Metastatic Lung Carcinoma in the Adrenal Gland (tissue), 1 donor: ENCODE data around the genes COX5B and ZAP70.

- PRO-cap, result no peak
Observed at GRCh38 chr2:96527985-96529295, 8.1 kb upstream of the ARID5A start.

- PRO-cap, result no peak
Observed at GRCh38 chr2:96546947-96547212, 10.3 kb downstream of the ARID5A start.

DNA sequence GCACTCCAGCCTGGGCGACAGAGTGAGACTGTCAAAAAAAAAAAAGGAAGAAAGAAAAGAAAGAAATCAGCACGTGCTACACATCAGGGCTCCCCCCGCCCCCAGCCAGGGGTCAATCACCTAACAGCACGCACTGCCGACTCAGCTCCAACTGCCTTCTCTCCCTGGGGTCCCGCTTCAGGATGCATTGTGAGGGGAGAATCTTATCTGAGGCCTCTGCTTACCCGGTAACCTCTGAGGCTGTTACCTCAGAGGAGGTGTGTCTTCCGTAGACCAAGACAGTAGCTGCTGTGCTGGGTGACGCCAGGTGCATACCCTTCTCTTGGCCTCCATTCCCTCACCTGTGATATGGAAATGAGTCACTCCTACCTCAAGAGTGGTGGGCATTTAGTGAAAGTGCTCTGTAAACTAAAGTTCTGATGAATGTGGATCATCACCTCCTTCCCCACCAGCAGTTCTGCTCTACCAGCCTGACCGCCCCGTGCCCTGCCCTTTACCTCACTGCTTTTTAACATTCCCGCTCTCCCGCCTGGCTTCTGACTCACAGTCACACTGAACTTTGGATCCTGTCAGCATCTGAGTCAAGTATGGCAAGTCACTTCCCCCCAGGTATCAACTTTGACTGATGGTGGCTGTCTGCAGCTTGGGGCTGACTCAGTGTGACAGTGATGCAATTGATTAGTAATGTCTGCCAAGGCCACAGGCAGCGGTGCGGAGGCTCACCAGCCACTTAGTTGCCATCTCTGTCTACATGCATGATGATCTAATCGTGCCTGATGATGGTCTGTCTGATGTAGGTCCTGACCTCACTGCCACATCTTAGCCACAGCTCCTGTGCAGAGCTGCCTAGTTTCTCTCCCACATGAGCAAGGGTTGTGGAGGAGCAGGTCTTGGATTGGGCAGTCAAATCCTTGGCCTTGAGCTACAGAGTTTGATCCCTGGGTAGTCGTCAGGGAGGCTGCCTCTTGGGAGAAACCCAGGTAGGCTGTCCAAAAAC is 20.2 kb downstream of the ARID5A start:
- PRO-cap, result unidirectional peak, minus-strand start at position 495 of the sequence

DNA sequence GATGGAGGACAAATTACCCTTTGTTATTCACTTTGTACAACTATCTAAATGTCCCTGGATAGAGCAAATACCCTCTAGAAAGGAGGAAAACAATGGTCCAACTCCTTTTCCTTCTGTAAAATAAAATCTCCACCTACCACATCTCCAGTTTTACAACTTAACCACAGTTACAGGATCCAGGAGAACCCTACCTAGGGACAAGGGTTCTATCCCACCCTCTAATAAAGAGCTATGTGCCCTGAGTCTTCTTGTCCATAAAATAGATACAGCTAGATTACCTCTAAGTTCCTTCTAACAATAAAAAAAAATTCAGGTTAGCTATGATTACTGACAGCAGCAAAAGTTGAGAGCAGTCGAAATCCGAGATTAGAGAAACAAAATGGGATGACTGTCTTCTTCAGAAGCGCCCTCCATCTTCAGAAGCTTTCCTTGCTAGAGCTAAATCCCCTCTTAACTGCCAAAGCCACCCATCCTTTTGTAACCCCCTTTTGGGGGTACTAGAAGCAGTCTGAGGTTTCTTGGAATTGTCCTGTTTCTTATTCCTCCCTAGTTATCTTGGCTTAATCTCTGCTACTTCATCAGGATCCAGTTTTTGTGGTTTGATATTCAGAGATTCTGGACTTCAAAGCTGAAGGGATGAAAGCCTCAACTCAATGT is 14.5 kb downstream of the KANSL3 start:
- PRO-cap, result no peak

GRCh38 chr2:96737753-96738517 is 1.9 kb downstream of the LMAN2L start:
- PRO-cap, result no peak

DNA sequence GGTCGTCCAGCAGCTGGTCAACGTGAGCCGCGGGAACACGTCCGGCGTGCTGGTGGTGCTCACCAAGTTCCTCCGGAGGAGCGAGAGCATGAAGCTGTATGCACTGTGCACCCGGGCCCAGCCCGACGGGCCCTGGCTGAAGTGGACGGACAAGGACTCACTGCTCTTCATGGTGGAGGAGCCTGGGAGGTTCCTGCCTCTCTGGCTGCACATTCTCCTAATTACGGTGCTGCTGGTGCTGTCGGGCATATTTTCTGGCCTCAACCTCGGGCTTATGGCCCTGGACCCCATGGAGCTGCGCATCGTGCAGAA is 598 bp downstream of the CNNM4 start:
- PRO-cap, result no peak

- PRO-cap, result no peak
Observed at GRCh38 chr2:96767920-96768741, 7.4 kb downstream of the CNNM4 start.

DNA sequence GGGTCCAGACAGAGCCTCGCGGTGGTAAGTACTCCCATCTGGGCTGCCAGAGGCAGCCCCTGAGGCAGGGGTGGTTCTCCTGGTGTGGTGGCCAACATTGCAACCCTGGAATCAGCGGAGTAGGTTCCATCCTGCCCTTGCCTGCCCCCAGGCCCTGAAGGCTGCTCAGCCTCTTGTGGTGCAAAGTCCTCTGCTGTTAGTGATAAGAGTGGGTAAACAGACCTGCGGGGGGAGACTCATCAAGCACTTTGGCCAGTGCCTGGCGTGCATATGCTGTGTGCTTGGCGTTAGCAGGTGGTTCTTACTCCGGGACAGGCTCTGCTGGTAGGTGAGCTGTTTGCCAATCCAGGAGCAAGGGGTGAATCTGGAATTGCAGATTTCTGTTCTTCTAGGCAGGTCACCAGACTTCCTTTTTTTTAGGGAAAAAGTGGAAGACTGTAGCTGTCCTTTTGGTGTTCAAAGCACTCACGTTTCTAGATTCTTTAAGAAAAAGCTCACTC is 3.2 kb downstream of the CNNM3 start:
- PRO-cap, result no peak

GRCh38 chr2:96866201-96867459 is 3.2 kb downstream of the SEMA4C start:
- PRO-cap, result no peak

DNA sequence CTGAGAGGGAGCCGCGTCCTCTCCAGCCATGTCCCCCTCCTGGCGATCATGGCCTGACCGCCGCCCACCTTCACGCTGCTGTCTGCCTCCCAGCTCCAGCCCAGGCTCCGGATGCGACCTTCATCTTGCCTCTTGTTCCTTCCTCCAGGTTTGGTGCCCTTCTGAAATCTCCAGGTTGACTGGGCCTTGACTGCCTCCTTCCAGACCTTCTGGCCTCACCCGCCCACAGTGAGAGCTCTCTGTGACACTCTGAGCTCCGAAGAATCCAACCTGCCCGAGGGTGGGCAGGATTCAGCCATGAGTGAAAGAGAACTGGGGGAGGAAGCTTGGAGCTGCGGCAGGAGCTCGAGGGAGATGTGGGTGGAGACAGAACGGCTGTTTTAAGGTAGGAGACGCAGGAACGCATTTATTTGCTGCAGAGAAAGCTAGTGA is 42.8 kb upstream of the SEMA4C start:
- PRO-cap, result no peak

- PRO-cap, result no peak
Observed at GRCh38 chr2:97183578-97183938, 70.6 kb downstream of the ANKRD36 start.

- PRO-cap, result no peak
Observed at GRCh38 chr2:97202027-97202744, 89.2 kb downstream of the ANKRD36 start.

DNA sequence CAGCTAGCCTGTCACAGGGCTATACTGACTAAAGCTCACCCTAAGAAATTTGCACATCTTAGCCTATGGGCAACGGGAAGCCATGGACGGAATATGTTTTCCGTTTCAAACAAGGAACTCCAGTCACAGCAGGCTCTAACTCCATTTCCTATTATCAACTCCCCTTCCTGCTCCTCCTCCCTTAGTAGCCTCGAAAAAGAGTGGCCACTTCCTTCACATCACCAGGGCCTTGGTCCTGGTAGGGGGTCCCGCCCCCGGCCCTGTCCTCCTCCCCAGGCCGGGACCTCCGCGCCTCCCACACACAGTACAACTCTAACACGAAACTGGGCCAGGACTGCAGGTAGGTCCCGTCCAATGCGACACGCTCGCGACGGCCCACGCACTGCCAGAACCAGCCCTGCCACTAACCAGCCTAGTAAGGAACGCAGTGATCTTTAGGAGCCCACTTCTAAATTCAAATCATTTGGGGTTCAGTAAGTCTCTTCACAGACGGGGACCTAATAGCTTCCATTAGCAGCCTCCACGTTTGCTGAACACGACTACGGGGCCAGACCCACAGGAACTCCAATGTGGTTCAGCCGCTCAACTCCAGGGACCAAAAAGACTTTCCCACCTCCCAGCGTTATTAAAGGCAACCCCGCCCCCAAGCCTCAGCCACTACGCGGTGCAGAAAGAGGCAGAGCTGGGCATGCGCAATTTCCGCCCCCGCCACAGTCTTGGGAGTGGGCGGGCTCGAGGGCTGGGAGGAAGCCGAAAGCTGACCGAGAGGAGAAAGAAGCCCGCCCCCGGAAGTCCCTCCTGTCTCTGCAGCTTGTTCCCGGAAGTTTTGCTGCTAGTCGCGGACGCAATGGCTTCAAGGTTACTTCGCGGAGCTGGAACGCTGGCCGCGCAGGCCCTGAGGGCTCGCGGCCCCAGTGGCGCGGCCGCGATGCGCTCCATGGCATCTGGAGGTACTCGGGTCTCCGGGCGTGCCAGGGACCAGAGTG is at the start of gene COX5B:
TSS of gene COX5B (plus strand) at position 823 of the 986 bp plus-strand sequence.
- PRO-cap, result bidirectional peak, plus-strand start at position 835 of the sequence, minus-strand start at position 602 of the sequence

- PRO-cap, result bidirectional peak, plus-strand start at chr2:97664302, minus-strand start at chr2:97664014
Observed at GRCh38 chr2:97664172-97665056, 570 bp upstream of the ACTR1B start.

- PRO-cap, result no peak
Observed at GRCh38 chr2:97712816-97713973, at the start of gene ZAP70. Gene ZAP70, plus strand, starts transcription at chr2:97713576.

- PRO-cap, result no peak
Observed at GRCh38 chr2:97796686-97797602, 83.6 kb downstream of the ZAP70 start.

DNA sequence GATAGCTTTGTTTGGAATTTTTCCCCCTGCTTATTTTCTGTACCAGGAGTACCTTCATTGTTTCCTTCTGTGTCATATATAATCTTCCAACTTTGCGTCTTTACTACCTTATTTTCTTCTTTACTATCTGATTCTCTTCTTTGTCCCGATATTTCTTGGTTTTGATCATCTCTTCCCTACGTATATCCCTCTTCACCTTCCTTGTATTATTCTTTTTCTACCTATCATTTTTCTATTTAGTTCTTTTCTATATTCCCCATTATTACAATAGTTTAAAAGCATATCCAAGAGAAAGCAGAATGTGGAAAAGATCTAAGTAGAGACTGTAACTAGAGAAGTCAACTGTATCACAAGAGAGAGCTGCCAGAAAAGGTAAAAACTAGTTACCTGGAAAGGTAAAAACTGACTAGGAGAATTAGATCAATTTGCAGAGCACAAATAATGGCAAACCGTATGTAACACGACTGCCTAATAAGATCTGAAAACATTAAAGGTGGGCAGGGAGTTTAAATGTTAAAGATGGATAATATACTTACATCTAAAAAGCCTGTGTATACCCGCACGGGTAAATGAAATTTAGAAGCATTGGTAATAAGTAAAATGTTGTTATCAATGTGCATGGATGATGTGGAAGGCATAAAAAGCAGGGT is 100.2 kb downstream of the ZAP70 start:
- PRO-cap, result no peak

- PRO-cap, result no peak
Observed at GRCh38 chr2:97832744-97833498, 119.5 kb downstream of the ZAP70 start.

- PRO-cap, result unidirectional peak, plus-strand start at chr2:97869620
Observed at GRCh38 chr2:97869053-97869951, 126.4 kb downstream of the TMEM131 start.

DNA sequence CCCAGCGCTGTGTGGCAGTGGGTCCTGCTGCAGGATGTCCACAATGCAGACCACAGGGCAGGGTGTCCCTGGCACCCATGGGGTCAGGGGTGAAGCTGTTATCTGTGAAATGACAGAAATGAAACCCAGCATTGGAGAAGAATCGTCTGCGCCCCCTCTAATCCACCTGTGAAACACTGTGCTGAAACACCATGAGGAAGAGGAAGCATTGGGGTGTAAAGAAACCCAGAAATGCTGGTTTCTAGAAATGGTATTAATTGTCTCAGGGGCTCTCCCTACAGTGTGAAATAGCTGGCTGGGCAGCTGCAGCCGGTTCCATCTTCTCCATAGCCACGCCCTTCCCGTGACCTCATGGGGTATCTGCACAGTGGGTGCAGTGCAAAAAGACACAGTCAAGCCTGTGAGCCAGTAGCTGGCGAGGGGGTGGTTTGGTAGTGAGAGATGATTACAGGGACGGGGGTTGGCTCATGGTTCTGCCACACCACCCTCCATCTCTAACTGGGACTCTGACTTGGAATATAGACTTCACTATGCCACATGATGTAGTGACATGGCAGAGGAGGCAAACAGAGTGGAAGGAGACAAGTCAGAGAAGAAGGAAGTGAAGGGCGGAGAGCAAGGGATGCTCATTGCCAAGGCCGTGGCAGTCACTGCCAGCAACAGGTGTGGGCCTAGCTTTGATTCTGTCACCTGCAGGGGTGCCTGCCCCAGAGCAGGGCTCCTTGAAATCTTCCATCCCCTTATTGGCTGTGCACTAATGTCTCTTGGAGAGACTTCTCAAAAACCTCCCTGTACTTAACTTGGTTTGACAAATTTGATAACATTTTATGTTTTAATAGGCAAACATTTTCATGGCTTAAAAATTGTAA is 16.3 kb downstream of the INPP4A start:
- PRO-cap, result no peak